GM23338 (cell line): ENCODE results near the genes DHX29 and SLC38A9.

GRCh38 chr5:54268084-54268839, 42.1 kb downstream of the ARL15 start:
- PRO-cap, result no peak
- RAMPAGE, long total RNA, result no peak

GRCh38 chr5:54518151-54518657, 645 bp downstream of the SNX18 start:
- PRO-cap, result no peak
- RAMPAGE, long total RNA, result no peak

GRCh38 chr5:54651634-54652214, 134.2 kb downstream of the SNX18 start:
- PRO-cap, result no peak
- RAMPAGE, long total RNA, result no peak

DNA sequence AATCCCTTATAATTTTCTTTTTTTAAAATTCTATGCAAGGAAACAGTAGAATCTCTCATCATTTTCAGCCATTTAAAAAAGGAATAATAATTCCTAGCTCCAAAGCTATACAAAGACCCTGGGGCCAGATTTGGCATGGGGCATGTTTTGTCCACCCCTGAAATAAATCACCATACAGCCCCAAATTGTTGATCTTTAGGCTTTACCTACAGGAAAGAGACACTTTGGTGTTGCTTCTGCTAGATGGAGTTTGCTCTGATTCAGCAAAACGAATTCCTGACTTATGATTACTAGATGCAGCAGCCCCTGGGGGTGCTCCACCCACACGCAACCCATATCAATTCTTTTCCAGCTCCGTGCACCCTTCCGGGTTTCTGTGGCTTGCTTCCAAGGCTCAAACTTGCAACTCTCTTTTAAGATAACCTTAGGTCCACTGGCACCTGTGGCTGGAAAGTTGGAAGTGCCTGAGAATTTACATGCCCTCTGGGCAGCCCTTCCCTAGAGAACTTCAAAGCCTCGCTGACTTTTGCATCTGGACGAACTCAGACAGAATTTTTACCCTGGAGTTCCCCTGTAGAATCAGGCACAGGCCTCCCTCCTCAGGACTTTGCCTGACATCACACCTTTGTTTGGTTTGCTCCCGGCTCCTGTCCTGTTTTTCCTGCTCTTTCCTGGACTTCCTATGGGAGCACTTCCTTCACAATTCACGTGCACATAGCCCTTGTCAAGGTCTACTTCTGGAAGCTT, 224.8 kb downstream of the SNX18 start:
- PRO-cap, result no peak
- RAMPAGE, long total RNA, result no peak

DNA sequence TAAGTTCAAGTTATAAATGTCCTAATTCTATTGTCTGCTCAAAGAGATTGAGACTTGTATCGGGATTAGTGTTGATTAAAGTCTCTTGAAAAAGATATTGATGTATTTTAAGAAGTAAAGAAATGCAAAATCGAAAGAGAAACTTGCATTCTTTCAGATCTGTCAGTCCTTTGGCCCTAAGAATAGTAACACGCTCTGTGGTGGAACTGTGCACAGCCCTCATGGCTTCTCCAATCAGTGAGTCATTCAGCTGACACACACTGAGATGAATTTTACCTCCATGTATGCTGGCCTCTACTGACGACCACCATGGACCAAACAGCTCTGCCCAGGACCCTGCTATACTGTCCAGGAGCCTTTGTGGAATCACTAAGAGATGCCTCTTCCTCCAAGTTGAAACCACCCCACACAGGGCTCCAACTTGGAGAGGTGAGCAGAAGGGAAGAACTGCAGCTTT, 232.3 kb downstream of the ESM1 start:
- PRO-cap, result no peak
- RAMPAGE, long total RNA, result no peak

DNA sequence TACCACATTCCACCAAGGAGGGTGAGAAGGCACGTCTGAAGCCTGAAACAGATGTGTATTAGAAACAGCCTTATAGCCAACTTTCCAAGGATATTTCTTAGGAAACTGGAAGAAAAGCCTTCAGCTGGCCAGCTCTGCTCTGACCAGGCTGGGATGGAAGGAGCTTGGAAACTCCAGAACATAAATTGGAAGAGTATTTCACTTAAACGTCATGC, 211.0 kb downstream of the ESM1 start:
- PRO-cap, result no peak
- RAMPAGE, long total RNA, result no peak

GRCh38 chr5:54776727-54777083, 208.7 kb downstream of the ESM1 start:
- PRO-cap, result no peak
- RAMPAGE, long total RNA, result no peak

DNA sequence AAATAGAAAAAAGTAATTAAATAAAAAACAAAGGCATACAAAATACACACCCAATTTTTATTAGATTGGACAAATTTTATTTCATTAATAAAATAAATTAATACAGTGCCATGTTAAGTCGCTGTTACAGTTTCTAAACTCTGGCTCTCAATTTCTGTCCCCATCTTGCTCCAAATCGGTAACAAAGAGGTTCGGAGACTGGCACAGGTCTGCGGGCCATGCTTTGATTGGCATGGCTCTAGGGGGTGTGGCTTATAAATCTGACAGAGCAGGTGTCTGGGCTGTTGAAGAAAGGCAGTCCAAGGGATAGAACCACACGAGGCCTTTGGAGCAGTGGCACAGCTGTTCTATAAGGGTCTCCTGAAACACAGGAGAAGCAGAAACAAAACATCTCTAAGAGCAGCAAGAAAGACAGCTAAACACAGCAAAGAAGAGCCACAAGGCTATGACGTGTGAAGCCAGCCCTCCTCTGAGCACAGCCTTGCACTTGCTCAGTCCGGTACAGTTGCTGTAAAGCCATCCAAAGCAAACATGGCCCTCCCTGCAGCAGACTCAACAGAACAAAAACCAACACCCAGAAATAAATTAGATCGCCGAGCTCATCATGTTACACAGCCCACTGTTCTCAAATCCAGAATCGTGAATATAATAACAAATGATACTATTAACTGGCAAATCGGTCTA, 2.8 kb upstream of the GZMK start:
- PRO-cap, result no peak
- RAMPAGE, long total RNA, result no peak

DNA sequence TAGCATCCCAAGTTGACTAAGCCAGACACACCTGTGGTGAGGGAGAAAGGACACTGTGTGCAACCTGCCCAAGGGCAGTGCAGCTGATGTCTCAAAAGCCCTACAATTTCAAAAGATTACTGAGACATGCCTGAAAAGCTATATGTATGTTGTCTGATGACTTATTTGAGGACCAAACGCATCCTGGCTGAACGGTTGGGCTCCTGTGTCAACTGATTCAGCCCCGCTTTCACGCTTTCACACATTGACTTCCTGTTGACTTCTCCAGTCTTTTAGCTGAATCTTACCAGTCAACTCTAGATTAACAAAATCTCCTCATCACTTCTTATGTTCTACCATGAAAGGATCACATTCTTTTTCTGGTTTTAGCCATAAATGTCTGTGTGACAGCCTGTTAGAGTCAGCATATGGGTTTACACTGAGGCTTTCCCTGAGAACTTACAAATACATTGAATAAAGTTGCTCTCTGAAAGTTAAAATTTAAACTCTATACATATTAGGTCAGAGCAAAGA, 13.4 kb downstream of the GZMK start:
- PRO-cap, result no peak
- RAMPAGE, long total RNA, result no peak

DNA sequence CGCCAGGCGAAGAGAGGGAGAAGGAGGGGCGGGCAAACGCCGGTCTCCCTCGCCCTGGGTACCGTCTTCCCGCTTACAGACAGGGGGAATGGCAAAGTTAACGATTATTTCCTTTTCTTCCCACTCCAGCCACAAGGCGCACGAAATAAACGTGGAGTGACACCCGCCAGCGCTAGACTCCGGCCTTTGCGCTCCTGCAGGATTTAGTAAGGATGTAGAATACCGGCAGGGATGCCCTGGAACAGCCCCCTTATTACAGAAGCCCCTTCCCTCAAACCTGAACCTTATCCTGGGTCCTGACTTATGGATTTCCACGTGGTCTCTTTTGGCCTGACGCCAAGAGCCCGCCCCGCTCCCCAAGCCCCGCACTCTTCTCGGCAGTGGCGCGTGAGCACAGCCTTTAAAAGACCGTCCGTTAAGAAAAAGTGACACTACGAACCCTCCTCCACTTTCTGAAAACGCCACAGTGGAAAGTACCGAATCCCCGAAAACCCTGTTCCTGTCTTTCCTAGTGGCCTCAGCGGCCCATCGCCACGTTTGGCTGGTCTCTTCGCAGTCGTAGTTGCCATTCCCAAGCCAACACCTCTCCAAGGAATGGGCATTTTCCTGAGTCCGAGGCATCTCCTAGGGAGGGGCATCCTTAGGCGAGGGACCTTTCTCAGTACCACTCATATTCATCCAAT, 541 bp upstream of the MCIDAS start:
- PRO-cap, result no peak
- RAMPAGE, long total RNA, result no peak

- PRO-cap, result bidirectional peak, plus-strand start at chr5:55307230, minus-strand start at chr5:55307068; bidirectional peak, plus-strand start at chr5:55307356, minus-strand start at chr5:55307335; bidirectional peak, plus-strand start at chr5:55308025, minus-strand start at chr5:55307650
- RAMPAGE, long total RNA, result start-site peak on the minus strand at chr5:55307636-55307675, 291 and 24 reads in 2 replicates; start-site peak on the plus strand at chr5:55307767-55307811, 1,094 and 127 reads in 2 replicates; start-site peak on the plus strand at chr5:55307968-55308035, 592 and 49 reads in 2 replicates
Measured at GRCh38 chr5:55307139-55308208, at the start of gene DHX29. DHX29 (minus strand) TSS chr5:55307694.

DNA sequence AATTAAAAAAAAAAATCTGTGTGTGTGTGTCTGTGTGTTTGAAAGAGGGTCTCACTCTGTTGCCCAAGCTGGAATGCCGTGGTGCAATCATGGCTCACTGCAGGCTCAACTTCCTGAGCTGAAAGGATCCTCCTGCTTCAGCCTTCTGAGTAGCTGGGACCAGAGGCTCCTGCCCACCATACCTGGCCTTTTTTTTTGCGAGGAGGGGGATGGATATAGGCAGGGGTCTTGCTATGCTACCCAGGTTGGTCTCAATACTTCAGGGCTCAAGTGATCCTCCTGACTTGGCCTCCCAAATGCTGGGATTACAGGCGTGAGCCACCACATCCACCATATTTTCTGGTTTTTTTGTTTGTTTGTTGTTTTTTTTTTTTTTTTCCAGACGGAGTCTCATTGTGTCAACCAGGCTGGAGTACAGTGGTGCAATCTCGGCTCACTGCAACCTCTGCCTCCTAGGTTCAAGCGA, 61.1 kb downstream of the PLPP1 start:
- PRO-cap, result no peak
- RAMPAGE, long total RNA, result no peak

GRCh38 chr5:55516105-55516705, 18.6 kb downstream of the PLPP1 start:
- PRO-cap, result no peak
- RAMPAGE, long total RNA, result no peak

DNA sequence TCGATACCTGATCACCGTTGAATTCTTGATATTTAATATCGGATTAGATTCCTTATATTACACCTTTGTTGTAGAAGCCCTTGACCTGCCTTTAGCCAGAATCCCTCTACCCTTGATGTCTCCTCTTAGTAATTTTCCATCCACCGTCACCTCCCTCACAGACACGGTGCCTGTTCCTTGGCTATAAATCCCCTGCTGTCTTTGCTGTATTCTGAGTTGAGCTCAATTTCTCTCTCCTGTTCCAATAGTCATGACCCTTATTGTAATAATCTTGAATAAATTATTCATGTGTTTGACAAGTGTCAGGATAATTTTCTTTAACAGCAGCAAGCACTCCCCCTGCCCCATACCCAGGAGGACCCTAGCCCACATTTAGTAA, 808 bp upstream of the PLPP1 start:
- PRO-cap, result no peak
- RAMPAGE, long total RNA, result no peak

GRCh38 chr5:55711801-55713008, at the start of gene SLC38A9:
SLC38A9 (minus strand) TSS chr5:55712324.
- PRO-cap, result bidirectional peak, plus-strand start at chr5:55712050, minus-strand start at chr5:55712051; bidirectional peak, plus-strand start at chr5:55712613, minus-strand start at chr5:55712261
- RAMPAGE, long total RNA, result start-site peak on the minus strand at chr5:55712249-55712307, 299 and 77 reads in 2 replicates

DNA sequence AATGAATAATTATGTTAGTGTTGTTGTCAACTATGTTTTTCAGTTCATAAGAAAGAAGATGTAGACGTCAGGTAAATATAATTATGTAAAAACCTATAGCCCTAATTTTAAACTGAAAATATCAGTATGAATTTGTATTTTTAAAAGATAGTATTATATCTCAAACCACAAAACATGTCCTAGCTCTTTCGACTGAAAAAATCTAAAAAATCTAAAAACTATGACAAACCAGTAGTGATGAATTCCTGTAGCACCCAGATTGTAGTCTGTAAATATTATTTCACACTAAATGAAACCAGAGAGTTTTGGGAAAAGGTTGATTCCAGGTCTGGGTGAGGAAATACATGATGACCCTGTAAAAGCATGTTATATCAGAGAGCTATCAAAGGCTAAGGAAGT, 29.5 kb downstream of the IL6ST start:
- PRO-cap, result no peak
- RAMPAGE, long total RNA, result no peak

GRCh38 chr5:55993573-55994345, 1.0 kb downstream of the IL6ST start:
- PRO-cap, result no peak
- RAMPAGE, long total RNA, result no peak

- PRO-cap, result no peak
- RAMPAGE, long total RNA, result no peak
Measured at GRCh38 chr5:55996757-55997280, 2.1 kb upstream of the IL6ST start.

DNA sequence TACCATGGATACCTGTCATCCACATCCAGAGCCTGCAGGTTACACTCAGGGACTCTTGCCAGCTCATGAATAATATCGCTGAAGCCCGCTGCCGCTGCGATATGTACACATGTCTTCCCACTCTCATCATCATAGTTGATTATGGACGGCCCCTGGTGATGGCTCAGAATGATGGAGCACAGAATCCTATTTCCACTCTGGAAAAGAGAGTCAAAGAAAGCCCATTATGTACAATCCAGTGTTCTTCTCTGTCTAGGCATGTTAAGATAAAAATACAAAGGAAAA, 106.3 kb downstream of the ANKRD55 start:
- PRO-cap, result no peak
- RAMPAGE, long total RNA, result no peak

GRCh38 chr5:56160624-56161089, 72.5 kb downstream of the ANKRD55 start:
- PRO-cap, result no peak
- RAMPAGE, long total RNA, result no peak